Cerebellum (tissue), 5 donors: ENCODE measurements around the genes DAP3, SLC25A44 and PAQR6.

DNA sequence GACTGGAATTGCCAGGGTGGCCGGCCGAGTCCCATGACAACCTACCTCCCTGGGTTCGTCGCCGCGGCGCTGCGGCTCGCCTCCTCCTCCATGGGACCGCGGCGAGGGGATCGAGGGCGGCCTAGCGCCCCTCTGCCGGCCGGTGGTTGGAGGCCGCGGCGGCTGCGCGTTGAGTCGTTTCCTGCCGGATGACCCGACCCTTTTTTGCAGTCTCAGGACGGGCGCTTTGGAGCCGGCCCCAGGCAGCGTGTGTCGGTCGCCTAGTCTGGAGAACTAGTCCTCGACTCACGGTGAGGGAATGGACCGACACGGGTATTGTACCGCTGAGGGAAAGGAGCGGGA, at the start of gene DAP3:
DAP3 (plus strand) TSS at position 207 of the 342 bp plus-strand sequence.
- PRO-cap, 3 experiments: peak in 3 of 3 experiments; most common plus-strand start position 196 of the sequence (in 2); most common minus-strand start position 148 of the sequence (in 1)
- RAMPAGE, long total RNA: no peak

DNA sequence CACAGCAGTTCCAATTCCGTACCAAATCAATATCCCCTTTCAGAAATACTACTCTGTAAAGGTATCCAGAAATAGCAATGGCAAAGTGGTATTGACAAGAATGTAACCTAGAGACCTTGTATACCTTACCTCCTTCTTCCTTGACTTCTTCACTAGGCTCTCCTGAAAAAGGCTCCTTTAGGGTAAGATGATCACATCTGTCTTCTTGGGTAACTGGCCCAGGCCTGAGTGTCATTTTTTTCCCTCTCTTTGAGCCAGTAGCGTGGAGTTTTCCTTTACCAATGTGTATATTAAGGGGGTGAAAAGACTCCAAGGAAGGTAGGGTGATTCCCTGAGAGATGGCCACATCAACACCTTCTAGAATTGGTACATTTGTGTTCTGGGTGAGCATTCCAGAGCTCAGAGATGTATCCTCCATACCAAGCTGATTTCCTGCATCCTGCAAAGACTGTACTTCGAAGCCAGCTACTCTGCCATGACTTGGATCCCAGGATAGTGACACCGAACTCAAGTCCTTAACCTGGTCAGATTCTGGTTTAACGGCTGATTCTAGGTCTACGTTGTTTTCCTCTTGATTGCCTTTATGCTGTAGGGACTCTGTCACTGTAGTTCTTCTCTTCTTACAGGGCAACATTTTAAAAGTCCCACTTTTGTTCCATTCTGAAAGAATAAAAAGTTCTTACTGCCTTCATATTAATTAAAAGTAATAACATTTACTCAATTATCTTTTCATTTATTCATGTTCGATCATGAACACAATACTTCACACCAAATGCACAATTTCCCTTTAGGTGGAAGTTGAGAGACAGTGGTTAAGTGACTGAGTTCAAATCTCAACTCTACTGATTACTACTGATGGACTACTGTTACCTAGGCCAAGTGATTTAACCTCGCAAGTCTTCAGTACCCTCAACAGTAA, 3.6 kb downstream of the GON4L start:
- PRO-cap, 3 experiments: no peak in any of the 3 experiments
- RAMPAGE, long total RNA: no peak

- PRO-cap, 3 experiments: peak in 3 of 3 experiments; most common plus-strand start chr1:155860678 (in 3); most common minus-strand start chr1:155860075 (in 1)
- RAMPAGE, long total RNA: no peak
Observed at GRCh38 chr1:155859931-155860797, 797 bp downstream of the SYT11 start.

DNA sequence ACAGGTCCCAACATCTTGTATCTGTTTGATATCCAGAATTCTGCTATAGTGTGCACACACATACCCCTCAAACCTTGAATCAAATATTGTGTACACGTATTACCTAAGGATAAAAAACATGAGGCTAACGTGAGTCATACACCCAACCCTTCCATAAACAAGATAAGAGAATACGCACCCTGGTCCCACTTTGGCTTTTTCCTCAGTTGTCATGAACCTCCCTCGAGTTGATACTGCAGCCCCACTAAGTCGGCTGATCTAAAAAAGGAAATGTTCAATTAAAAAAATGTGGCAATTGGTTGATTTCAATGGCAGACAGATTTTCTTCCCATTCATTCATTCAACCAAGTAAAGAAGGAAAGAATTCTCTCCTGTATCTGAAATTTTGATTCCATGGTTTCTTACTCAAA, 5.1 kb downstream of the KHDC4 start:
- PRO-cap, 3 experiments: no peak in any of the 3 experiments
- RAMPAGE, long total RNA: no peak

- PRO-cap, 3 experiments: peak in 1 of 3 experiments; most common minus-strand start chr1:155942426 (in 1)
- RAMPAGE, long total RNA: no peak
Observed at GRCh38 chr1:155941934-155942570, 614 bp downstream of the RXFP4 start.

GRCh38 chr1:156001580-156001942, 19.2 kb downstream of the SSR2 start:
- PRO-cap, 3 experiments: no peak in any of the 3 experiments
- RAMPAGE, long total RNA: no peak

- PRO-cap, 3 experiments: no peak in any of the 3 experiments
- RAMPAGE, long total RNA: no peak
Observed at GRCh38 chr1:156050074-156050952, 3.3 kb downstream of the UBQLN4 start.

GRCh38 chr1:156096966-156097580, 14.8 kb upstream of the MEX3A start:
- PRO-cap, 3 experiments: no peak in any of the 3 experiments
- RAMPAGE, long total RNA: no peak

GRCh38 chr1:156102440-156102904, 12.0 kb upstream of the LMNA start:
- PRO-cap, 3 experiments: no peak in any of the 3 experiments
- RAMPAGE, long total RNA: no peak

GRCh38 chr1:156103474-156104692, 10.6 kb upstream of the LMNA start:
- PRO-cap, 3 experiments: no peak in any of the 3 experiments
- RAMPAGE, long total RNA: no peak

GRCh38 chr1:156134695-156135648, 18.4 kb upstream of the SEMA4A start:
- PRO-cap, 3 experiments: no peak in any of the 3 experiments
- RAMPAGE, long total RNA: no peak

DNA sequence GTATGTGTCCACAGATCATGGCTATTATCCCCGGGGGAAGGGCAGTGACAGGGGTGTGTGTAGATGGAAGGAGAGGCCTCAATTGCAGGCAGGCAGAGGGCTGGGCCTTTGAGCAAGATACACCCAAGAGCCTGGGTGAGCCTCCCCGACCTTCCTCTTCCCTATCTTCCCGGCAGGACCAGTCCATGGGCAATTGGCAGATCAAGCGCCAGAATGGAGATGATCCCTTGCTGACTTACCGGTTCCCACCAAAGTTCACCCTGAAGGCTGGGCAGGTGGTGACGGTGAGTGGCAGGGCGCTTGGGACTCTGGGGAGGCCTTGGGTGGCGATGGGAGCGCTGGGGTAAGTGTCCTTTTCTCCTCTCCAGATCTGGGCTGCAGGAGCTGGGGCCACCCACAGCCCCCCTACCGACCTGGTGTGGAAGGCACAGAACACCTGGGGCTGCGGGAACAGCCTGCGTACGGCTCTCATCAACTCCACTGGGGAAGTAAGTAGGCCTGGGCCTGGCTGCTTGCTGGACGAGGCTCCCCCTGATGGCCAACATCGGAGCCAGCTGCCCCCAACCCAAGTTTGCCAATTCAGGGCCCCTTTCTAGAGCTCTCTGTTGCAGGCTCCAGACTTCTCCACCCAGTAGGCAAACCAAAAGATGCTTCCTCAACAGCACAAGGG, 16.5 kb upstream of the SEMA4A start:
- PRO-cap, 3 experiments: no peak in any of the 3 experiments
- RAMPAGE, long total RNA: no peak

GRCh38 chr1:156138703-156139417, 14.5 kb upstream of the SEMA4A start:
- PRO-cap, 3 experiments: no peak in any of the 3 experiments
- RAMPAGE, long total RNA: no peak

- PRO-cap, 3 experiments: no peak in any of the 3 experiments
- RAMPAGE, long total RNA: no peak
Observed at GRCh38 chr1:156154202-156154924, 978 bp downstream of the SEMA4A start.

DNA sequence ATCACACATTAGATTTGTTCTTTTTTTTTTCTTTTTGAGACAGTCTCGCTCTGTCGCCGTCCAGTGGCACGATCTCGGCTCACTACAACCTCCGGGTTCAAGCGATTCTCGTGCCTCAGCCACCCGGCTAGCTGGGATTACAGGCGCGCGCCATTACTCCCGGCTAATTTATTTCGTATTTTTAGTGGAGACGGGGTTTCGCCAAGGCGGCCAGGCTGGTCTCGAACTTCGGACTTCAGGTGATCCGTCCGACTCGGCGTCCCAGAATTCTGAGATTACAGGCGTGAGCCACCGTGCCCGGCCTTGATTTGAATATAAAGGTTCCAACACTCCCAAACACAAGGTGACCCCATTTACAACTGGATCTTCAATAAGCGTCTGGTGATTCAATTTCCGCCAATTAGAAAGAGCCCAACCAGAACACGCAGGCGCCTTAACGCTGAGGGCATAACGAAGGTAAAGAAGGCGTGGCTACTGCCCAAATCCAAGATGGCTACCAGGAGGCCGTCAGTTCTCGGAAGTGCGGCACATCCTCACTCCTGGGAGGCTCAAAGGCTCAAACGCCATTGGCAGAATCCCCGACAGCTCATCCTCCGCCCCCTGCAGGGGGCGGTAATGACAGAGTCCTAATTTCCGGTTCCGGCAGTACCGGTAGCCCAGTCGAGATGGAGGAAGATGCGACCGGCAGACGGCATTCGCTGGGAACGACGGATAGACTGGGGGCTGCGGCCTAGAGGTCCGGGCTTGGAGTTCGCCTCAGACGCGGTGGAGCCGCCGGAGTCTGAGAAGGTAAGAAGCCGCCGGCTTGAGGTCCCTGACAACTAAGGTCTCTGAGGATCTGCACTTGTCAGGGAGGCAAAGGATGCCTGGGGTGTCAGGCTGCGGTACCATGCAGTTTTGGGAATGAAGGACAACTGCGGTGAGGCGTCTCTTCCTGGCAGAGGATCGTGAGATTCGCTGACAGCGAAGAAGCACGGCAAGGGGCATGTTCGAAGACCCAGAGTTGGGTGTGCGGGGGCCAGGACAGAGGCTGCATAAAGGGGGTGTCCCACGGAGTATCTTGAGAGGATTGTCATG, at the start of gene SLC25A44:
SLC25A44 (plus strand) TSS at position 646 of the 1,077 bp plus-strand sequence.
- PRO-cap, 3 experiments: peak in 3 of 3 experiments; most common plus-strand start position 659 of the sequence (in 2); most common minus-strand start position 372 of the sequence (in 2)
- RAMPAGE, long total RNA: start-site peak on the minus strand centred at position 337 of the sequence, 88 bp wide, 16 and 8 reads in 2 replicates

GRCh38 chr1:156246922-156247297, 946 bp downstream of the PAQR6 start:
- PRO-cap, 3 experiments: no peak in any of the 3 experiments
- RAMPAGE, long total RNA: no peak

- PRO-cap, 3 experiments: no peak in any of the 3 experiments
- RAMPAGE, long total RNA: no peak
Observed at GRCh38 chr1:156247599-156248487, at the start of gene PAQR6. PAQR6 (minus strand) TSS chr1:156248056.

- PRO-cap, 3 experiments: peak in 3 of 3 experiments; most common plus-strand start chr1:156421937 (in 2); most common minus-strand start chr1:156421766 (in 3)
- RAMPAGE, long total RNA: no peak
Observed at GRCh38 chr1:156421056-156422068, 52.4 kb downstream of the RHBG start.

- PRO-cap, 3 experiments: peak in 3 of 3 experiments; most common plus-strand start chr1:156475728 (in 3); most common minus-strand start chr1:156475613 (in 1)
- RAMPAGE, long total RNA: no peak
Observed at GRCh38 chr1:156475472-156476013, 25.0 kb downstream of the MEF2D start.

DNA sequence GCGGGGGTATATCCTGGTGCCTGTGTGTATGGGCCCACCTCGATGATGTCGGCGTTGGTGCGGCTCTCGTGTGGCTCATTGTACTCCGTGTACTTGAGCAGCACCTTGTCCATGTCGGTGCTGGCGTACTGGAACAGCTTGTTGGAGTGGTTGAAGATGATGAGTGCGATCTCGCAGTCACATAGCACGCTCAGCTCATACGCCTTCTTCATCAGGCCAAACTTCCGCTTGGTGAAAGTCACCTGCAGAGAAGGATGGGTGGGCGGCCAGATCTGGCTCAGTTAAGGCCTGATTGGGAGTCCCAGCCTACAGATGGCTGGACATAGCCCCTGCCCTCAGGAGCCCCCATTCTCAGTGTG, 18.2 kb downstream of the MEF2D start:
- PRO-cap, 3 experiments: no peak in any of the 3 experiments
- RAMPAGE, long total RNA: no peak